ENCODE data around the genes ZNF81, WDR13 and OTUD5.

GRCh38 chrX:47573308-47573651 lies 9.0 kb upstream of the TIMP1 start:
- PRO-cap, 2 experiments: no peak in any of the 2 experiments

DNA sequence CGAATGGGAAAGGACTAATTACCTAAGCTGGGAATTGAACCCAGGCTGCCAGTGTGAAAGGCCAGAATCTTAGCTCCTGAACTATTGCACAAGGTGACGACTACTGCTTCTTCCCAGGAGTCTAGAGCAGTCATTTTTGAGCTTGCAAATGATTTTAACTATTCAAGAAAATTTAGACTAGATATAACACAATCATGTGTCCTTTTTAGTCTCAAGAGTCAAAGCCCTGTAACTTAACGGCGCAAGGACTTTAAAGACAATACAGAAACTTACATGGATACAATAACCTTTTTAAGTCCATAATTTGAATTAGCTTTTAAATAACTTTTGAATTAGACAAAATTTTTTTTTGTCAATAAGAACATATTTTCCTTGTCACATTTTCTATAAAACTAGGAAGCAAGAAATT lies 34.0 kb upstream of the ZNF81 start:
- PRO-cap, 2 experiments: no peak in any of the 2 experiments

GRCh38 chrX:47803129-47803513 lies 33.6 kb upstream of the ZNF81 start:
- PRO-cap, 2 experiments: no peak in any of the 2 experiments

- PRO-cap, 2 experiments: peak in 2 of 2 experiments; most common plus-strand start chrX:47836924 (in 1); most common minus-strand start chrX:47836772 (in 2)
Observed at GRCh38 chrX:47836029-47837162, at the start of gene ZNF81. Gene ZNF81, plus strand, starts transcription at chrX:47836902.

- PRO-cap, 2 experiments: no peak in any of the 2 experiments
Observed at GRCh38 chrX:48278870-48279201, 23.6 kb downstream of the SSX1 start.

- PRO-cap, 2 experiments: no peak in any of the 2 experiments
Observed at GRCh38 chrX:48482146-48482940, 6.3 kb downstream of the FTSJ1 start.

DNA sequence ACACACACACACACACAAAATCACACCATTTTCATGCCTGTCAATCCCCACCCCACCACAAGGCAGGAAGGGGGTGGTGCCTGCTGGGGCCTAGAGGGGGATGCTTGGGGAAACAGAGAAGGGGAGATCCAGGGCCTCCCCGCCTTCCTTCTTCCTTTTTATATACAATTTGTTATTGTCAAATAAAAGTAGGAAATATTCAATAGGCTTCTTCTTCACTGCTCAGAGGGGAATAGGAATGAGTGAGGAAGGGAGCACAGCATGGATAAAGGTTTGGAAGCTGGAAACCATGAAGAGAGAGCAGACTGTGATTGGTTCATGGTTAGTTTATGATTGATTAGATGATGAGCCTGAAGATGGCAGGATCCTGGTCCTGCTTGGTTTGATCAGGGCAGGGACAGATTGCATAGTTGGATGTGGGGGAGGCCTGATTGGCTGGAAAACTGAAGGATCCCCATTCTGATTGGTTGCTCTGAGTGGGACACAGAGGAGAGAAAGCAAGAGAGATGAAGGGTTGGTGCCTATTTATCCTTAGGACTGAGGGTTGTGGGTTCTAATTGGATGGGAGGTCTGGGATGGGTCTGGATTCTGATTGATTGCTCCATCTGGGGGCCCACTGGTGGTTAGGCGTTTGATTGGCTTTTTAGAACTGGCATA lies 874 bp upstream of the EBP start:
- PRO-cap, 2 experiments: no peak in any of the 2 experiments

DNA sequence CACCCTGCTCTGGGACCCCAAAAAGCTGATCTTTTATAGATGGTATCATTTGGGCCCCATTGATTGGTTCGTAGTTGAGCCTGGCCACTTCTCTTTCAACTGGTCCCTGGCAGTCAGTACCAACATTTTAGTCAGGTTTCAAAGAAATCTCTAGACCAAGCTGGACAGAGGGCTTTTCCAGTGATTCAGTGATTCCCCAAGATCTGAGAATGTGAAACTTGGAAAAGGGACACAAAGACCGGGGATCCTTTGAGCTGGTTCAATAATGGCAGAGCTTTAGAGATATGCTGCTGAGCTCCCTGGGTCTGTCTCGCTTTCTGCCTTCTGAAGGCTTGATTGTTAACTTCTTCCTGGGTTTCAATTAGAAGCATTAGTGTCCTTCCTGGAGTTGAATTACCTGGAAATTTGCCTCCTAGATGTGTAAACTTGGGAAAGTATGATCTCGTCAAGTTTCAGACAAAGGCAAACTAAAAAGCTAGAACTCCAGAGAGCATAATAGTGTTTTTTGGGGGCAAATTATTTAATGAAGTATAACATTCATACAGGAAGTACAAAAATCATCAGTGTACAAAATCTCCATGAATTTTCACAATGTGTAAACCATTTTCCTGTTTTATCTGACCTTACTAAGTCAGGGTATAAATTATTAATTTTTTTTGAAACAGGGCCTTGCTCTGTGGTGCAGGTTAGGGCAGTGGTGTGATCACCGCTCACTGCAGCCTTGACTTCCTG lies 1.3 kb upstream of the TBC1D25 start:
- PRO-cap, 2 experiments: no peak in any of the 2 experiments

DNA sequence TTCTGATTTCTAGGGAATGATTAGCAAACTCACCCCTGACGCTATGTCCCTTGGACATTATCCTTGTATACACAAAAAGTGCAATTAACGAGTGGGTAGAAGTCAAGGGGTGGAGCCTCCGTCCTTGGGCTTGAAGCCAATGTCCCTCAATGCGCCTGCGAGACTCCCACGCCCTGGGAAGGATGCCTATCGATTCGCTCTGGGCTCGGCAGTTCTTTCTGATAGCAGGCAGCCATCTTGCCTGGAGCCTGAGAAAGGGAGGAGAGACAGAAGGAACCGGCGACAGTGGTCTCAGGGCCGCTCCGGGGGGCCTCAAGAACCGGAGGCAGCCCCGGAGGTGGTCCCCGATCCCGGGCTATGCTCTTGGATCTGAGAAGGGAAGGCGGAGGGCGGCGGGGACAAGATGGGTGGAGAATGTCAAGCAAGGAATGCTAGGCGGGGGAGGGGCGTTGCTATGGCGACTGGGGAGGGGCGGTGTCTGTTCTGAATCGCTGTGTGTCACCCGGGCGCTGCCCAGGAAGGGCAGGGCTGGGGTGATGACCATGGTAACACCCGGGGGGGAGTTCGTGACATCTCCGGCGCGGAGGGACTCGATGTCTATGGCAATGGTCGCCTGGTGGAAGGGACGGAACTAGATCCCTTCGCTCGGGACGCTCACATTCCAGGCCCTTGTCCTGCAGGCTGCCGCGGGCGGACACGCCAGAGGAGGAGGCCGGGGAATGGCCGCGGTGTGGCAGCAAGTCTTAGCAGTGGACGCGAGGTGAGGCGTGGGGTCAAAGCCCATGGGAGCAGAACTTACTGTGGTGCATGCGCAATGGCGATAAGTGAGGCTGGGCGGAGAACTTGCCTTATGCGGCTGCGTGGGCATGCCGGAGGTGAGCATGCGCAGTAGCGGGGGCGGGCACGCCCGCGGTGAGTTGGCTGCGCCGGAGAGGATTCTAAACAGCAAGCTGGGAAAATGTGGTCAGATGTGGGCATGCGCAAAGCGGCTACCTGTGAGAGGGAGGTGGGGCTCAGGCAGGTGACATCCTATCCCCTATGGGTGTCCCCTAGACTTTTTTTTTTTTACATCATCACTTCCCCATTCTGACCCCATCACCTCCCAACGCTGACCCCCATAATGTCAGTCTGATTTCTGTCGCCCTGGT lies at the start of gene WDR13:
Gene WDR13, plus strand, starts transcription at position 215 of the 1,148 bp plus-strand sequence.
- PRO-cap, 2 experiments: peak in 2 of 2 experiments; most common plus-strand start position 251 of the sequence (in 2); most common minus-strand start position 797 of the sequence (in 2)

- PRO-cap, 2 experiments: no peak in any of the 2 experiments
Observed at GRCh38 chrX:48625747-48625967, 28.4 kb downstream of the WDR13 start.

DNA sequence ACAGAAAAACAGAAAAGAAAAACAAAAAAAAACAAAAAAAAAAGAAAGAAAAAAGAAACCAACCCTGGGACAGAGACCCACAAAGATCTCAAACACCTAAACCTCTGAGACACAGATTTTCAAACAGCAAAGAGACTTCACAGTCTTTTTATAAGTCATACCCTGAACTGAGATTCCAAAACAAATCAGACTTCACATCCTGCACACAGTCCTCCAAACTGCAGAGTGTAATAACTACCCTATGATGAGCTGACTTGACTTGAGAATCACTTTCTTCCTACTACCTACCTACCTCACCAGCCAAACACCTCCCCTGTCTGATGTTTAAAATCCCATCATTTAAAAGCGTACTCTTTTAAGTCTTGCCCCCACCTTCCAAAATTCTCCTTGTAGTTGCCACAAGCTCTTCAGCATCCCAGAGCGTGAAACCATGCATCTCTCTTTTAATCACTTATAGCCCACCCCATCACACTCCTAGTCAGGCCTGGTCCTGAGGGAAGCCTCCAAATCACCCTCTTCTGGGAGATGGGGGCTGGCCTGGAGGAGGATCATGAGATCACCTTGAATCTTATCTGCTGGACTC lies 25.2 kb upstream of the GLOD5 start:
- PRO-cap, 2 experiments: no peak in any of the 2 experiments

- PRO-cap, 2 experiments: no peak in any of the 2 experiments
Observed at GRCh38 chrX:48787469-48788497, 1.4 kb downstream of the GATA1 start.

DNA sequence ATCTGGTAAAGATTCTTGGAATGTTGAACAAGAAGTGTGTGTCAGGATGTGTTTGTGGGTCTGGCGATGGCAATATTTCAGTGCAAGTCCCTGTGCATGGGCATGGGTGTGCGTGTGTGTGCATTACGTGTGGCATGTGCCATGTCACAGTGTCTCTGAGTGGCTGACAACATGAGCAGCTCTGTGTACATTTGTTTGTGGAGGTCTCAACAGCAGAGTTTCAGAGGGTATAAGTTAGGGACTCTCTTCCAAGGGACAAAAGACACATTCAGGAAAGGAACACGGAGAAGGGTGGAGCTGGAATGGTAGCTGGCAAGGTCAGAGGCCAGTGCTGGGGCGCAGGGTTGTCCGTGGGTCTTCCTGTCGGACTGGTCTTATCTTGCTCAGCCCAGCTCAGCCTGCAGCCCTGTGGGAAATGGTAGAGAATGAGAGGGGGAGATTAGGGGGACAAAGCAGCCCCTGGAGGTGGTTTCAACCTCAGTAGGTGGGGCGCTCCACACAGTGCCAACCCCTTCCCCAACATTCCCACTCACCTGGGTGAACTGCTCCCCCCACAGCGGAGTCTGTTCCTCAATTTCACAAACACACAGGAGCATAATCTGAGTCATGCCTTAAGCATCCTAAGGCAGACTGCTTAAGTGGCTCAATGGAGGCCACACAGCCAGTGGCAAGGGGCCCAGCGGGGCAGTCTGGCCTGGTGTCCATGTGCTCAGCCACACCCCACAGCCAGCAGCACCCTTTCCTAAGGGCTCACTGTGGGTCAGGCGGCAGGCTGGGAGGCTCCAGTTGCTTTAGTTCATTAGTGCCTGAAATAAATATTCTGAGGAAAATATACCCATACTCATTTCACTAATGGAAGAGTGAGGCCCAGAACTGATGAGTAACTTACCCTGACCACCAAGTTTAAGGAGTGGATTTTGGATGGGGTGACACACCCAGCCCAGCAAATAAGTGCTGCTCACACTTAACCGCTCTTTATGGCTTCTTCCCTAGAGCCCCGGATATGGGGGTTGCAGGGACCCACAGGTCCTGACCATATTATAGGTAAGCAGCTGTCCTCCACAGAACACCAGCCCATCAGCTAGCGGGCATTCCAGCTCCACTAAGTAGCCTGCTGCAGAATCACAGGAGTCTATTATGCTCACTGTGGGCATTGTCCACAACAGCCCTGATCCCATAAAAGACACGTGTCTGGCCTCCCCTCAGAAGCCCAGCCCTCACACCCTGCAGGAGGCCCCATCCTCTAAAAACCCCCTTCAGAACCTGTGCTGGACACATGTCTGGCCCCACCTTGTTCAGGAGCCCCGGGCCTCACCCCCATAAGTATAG lies 6.7 kb upstream of the HDAC6 start:
- PRO-cap, 2 experiments: no peak in any of the 2 experiments

GRCh38 chrX:48890248-48891240 lies 7.0 kb downstream of the TIMM17B start:
- PRO-cap, 2 experiments: no peak in any of the 2 experiments

DNA sequence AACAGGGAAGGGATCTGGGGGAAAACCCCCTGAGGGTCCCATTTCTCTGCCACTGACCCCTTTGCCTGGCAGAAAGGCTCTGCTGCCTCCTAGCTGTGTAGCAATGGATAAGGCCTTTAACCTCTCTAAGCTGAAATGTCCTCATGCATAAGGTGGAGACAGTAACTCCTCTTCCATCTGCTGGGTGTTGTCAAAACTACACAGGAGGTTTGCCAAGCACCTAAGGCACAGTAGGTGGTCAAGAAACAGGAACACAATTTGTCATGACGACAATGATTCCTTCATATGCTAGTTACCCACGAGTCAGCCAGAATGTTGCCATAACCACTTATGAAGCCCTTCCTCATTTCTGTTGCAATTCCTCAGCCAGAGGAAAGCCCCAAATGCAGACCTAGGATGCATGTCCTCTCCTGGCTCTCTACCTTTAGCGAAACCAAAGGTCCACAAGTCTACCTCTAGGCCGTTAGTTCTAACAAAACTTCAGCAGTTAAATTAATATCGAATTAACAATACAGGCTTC lies 18.8 kb upstream of the PIM2 start:
- PRO-cap, 2 experiments: peak in 1 of 2 experiments; most common plus-strand start position 369 of the sequence (in 1); most common minus-strand start position 81 of the sequence (in 1)

DNA sequence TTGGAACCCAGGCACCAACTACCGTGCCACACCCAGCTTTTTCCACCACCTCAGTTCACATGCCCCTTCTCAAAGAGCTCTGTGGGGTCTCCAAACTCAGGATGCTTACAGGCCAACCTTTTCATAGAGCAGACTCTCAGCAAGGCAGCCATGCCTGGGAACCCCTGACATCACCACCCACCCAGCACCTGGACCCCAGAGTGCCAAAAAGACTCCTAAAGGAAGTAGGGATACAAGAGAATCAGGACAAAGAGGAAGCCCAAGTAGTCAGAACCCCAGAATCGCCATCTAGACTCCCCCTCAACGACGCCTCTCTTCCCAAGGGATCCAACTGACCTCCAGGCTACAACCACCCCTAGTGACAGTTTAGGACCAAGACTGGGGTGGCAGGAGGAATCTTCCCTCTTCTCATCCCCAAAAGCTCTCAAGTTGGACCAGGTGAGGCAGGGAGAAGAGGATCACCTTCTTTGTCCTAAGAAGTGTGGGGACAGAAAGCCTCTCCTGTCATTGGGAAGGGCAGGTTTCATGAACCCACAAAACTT lies 3.8 kb downstream of the OTUD5 start:
- PRO-cap, 2 experiments: peak in 1 of 2 experiments; most common minus-strand start position 211 of the sequence (in 1)

GRCh38 chrX:48955832-48956580 lies 1.4 kb downstream of the OTUD5 start:
- PRO-cap, 2 experiments: peak in 2 of 2 experiments; most common minus-strand start chrX:48956022 (in 2)

DNA sequence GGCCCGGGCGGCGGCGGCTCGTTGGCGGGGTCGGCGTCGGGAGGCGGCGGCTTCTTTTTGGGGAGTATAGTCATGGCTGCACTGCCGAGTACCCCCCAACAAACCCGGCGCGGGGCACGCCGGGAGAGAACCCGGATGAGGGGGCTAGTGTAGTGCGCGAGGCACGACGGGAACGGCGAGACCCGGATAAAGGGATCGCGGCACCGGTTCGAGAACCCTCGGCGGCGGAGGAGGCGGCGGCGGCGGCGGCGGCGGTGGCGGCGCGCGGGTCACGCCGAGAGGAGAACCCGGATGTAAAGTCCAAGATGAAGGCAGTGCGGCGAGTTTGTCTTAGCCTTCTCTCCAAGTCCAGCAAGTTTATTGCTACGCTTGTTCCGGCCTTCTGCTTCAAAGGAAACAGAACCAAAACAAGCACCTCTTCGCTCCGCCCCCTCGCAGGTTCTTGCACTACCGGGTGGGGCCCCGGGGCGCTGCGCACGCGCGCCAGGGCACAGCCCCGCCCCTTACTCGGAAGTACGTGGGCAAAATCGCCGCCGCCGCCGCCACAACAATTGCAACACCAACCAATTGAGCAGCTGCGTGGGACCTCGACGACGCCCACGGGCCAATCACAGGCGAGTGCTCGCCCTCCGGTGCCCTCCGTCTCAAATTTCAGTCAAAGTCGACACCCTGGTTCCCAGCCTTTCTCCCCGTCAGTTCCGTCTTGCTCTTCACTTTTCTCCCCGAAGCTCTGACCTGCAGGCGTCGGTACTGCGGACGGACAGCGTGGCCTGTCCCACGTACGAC lies at the start of gene OTUD5:
Gene OTUD5, minus strand, starts transcription at position 111 of the 786 bp plus-strand sequence.
- PRO-cap, 2 experiments: peak in 2 of 2 experiments; most common plus-strand start position 658 of the sequence (in 2); most common minus-strand start position 384 of the sequence (in 2)

- PRO-cap, 2 experiments: no peak in any of the 2 experiments
Observed at GRCh38 chrX:48993235-48993781, 8.8 kb downstream of the GRIPAP1 start.

- PRO-cap, 2 experiments: no peak in any of the 2 experiments
Observed at GRCh38 chrX:49039739-49041032, 3.0 kb downstream of the TFE3 start.

All from monocyte (primary cell).